ENCODE data around the genes BCL7A, MLXIP, ZCCHC8 and ABCB9.

DNA sequence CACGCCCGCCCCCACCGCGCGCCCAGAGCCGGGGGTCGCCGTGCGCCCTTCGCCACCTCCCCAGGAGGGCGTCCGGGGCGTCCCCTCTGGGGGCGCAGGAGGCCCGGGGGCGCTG is 148 bp upstream of the BCL7A start:
- PRO-cap, 2 experiments: no peak in any of the 2 experiments

DNA sequence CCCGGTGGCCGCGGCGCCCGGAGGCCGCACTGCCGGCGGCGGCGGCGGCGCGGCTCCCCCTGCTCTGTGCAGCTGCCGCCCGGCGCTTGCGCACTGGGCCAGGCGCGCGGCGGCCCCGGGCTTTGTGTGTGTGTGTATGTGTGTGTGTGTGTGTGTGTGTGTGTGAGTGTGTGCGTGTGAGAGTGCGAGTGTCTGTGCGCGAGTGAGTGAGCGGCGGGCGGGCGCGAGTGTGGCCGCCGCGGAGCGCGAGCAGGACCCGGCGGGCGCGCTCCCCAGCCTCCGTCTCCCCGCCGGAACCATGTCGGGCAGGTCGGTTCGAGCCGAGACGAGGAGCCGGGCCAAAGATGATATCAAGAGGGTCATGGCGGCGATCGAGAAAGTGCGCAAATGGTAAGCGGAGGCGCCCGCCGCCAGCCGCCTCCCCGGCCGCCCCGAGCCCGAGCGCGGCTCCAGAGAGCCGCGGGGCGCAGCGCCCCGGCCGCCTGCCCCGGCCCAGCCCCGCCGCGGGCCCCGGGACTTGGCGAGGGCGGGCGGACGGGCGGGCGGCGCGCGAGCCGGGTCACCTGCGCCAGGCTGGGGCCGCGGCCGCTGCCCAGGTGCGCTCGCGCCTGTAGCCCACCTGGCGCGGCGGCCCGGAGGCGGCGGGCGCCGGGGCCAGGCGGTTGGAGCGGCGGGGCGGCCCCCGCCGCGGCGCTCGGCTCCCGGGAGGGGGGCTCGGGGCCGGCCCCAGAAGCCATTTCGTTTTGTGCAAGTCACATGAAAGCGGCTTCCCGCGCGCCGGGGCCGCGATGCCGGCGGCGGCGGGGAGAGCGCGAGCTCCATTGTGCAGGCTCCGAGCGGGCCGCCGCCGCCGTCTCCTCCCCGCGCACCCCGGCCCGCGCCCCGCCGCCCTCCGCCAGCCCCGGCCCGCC is at the start of gene BCL7A:
Gene BCL7A, plus strand, starts transcription at position 91 of the 911 bp plus-strand sequence.
- PRO-cap, 2 experiments: no peak in any of the 2 experiments

DNA sequence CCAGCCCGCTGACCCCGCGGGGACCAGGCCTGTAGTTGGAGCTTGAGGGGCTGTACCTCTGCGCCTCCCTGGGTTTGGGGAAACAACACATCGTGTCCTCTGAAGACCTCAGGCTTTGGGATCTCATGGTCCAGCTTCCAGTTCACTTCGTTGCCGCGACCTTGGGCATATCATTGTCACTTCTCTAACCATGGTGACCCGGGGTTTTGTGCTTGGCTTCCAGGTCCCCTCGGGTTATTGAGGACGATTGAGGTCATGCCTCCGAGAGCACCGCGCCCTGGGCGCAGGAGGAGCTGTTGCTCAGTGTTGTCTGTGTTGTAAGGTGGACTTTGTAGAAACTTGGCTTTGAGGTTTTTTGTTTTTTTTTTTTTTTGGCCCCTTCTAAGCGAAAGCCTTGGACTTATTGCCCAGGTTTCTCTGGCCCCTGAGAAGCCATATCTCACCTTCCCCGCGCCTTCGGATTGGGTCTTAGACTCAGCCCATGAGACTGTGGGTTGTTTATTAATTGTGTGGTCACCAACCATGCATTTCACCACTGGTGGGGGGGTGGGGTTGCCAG is 2.5 kb downstream of the BCL7A start:
- PRO-cap, 2 experiments: no peak in any of the 2 experiments

GRCh38 chr12:122073910-122074687 is 4.5 kb upstream of the MLXIP start:
- PRO-cap, 2 experiments: no peak in any of the 2 experiments

GRCh38 chr12:122078649-122079528 is at the start of gene MLXIP:
Gene MLXIP, plus strand, starts transcription at chr12:122078756.
- PRO-cap, 2 experiments: peak in 2 of 2 experiments; most common plus-strand start chr12:122078756 (in 2)

DNA sequence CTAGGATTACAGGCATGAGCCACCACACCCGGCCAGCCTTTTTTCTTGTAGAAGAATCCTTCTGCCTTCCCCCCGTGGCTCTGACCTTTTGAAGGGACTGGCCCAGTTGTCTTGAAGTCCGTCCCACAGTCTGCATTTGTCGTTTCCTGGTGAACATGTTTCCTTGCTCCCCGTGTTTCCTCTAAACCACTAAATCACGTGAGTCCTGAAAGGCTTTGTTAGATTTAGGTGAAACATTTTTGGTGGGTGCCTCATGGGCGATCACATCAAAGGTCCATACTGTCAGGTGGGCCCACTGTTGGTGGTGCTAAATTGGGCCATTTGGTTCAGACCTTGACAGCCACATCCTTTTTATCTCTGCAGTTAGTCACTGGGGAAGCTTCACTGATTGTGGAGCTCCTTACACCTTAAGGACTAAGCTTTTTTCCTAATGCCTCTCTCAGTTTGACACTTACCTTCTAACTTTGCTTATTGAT is 26.3 kb downstream of the MLXIP start:
- PRO-cap, 2 experiments: no peak in any of the 2 experiments

DNA sequence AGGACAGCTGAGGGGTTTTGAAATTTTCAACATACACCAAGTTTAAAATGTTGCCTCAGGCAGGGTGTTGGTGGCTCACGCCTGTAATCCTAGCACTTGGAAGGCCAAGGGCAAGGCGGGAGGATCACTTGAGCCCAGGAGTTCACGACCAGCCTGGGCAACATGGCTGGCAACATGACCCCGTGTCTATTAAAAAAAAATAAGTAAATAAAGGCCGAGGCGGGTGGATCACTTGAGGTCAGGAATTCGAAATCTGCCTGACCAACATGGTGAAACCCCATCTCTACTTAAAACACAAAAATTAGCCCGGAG is 1.1 kb downstream of the DIABLO start:
- PRO-cap, 2 experiments: peak in 1 of 2 experiments; most common plus-strand start position 95 of the sequence (in 1)

DNA sequence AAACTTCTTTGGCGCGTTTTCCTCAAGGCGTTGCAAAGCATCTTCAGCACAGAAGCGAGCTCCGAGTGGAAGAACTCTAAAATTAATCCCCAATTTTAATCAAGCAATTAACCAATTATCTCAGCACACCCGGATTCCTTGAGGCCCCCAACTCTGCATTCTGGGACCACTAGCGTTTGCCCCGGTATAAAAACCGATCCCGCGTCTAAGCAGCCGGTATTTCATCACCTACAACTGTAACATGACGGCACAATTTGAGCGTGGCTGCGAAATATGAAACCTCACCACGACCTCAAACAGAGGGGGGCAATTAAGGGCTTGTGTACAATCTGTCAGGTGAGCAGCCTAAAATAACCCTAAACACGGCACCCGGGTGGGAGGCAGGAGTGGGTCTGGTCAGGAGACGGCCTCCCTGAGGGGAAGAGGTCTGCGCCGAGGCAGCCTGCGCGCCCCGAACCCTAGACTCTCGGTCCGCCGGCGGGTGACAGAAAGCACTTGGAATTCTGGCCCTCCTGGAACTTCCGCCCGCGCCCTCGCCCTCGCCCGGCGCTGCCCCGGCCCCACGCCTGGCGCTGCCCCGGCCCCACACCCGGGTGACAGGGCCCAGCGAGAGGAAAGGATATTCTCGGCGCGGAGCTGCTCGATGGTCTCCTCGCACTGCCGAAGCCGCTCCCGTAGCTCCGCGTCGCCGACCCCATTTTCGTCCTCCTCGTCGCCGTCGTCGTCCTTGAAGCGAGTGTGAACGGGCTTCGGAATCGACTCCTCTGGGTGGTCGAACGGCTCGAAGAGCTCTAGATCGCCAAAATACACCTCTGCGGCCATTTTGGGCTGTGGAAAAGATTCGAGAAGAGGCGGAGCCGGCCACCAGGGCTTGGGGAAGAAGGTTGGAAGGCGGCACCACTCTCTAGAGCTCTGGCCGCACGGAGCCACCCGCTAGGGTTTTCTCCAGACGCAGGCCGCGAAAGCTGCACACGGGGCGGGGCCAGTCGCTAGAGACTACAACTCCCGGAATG is at the start of gene ZCCHC8:
Gene ZCCHC8, minus strand, starts transcription at position 914 of the 1,013 bp plus-strand sequence.
- PRO-cap, 2 experiments: peak in 2 of 2 experiments; most common plus-strand start position 718 of the sequence (in 1); most common minus-strand start position 914 of the sequence (in 2)

GRCh38 chr12:122511946-122512308 is 11.2 kb upstream of the ZCCHC8 start:
- PRO-cap, 2 experiments: no peak in any of the 2 experiments

DNA sequence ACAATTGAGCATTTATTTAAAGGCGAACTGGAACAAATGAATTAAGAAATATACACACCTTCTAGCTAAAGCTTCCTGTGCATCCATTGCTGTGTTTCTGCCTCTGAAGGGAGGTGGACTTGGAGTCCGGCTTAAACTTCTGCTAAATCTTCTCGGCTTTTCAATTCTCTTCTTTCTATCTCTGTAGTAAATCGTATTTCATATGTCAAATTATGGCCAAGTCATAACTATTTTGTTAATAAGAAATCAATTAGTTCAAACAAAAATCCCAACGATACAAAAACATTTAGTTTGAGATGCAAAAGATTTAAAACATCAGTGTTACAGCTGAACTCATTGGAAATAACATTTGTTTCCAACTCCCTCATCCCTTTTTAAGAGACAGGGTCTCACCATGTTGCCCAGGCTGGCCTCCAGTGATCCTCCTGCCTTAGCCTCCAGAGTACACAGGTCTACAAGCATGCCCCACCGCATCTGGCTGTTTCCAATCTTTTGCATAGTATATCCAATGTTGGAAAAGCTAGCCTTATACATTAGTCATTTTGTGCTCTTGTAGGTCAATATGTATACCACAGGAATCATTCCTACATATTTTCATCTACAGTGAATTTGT is 11.6 kb downstream of the RSRC2 start:
- PRO-cap, 2 experiments: peak in 2 of 2 experiments; most common minus-strand start position 480 of the sequence (in 2)

DNA sequence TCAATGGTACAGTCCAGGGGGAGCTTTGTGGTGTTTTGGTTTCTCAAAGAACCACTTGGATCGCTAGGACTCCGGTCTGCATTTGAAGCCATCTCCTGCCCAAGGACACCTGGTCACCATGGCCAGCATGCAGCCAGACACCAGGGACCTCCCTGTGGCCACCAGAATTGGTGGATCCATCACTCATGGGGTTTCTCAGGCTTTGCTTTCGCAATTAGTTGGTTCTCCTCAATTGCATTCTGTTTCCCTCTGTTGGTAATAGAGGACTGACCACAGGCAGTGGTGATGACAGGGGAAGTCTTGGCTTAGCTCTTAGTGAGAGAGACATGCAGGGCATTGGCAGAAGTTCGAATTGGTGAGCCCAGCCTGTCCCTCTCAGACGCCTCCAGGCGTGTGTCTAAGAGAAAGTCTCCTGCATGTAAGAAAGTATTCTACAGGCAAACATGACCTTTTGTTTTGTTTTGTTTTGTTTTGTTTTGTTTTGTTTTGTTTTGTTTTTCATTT is 21.4 kb downstream of the HCAR2 start:
- PRO-cap, 2 experiments: peak in 2 of 2 experiments; most common plus-strand start position 342 of the sequence (in 2); most common minus-strand start position 199 of the sequence (in 1)

DNA sequence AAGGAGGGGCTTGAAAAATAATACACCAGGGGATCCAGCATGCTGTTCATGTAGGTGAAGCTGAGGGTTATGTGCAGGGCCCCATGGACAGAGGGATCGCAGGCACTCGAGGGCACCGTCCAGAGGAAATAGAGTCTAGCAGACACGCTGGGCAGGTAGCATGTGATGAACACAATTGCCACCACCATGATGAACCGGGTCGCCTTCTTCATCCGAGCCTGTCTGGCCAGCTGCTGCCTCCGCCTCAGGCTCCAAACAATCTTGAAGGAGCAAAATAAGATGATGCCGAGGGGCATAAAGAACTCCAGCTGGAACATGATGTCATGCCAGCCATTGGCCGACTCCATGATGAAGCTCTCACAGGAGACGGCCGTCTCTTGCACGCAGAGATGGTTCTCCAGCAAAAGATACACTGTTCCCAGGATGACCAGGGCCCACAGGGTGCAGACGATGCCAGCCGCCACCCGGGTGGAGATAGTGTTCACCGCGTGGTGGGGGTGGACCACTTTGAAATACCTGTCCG is 1.1 kb downstream of the HCAR1 start:
- PRO-cap, 2 experiments: no peak in any of the 2 experiments

- PRO-cap, 2 experiments: peak in 1 of 2 experiments; most common plus-strand start chr12:122773913 (in 1)
Observed at GRCh38 chr12:122773539-122773975, 815 bp upstream of the CCDC62 start.

- PRO-cap, 2 experiments: no peak in any of the 2 experiments
Observed at GRCh38 chr12:122841119-122841503, 5.9 kb downstream of the HIP1R start.

- PRO-cap, 2 experiments: no peak in any of the 2 experiments
Observed at GRCh38 chr12:122867425-122868570, 28.1 kb downstream of the VPS37B start.

DNA sequence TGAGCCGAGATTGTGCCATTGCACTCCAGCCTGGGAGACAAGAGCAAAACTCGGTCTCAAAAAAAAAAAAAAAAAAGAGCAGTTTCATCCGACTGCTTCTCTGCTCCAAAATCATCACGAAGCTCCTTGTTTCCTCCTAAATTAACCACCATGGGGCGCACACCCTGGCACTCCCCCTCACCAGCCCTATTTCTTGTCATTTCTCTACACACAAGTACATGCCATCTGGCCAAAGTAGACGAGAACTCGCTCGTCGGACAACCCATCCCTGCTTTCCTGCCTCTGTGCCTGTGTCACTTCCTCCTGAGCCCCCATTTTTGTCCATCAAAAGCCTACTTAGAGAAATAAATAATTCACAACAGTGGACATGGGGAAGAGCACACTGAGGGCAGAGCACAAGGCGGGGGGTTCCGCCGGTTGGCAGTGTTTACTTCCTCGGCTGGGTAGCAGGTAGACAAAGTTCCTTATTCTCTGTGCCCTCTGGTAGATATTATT is 6.2 kb downstream of the VPS37B start:
- PRO-cap, 2 experiments: no peak in any of the 2 experiments

- PRO-cap, 2 experiments: no peak in any of the 2 experiments
Observed at GRCh38 chr12:122894328-122895014, 1.5 kb downstream of the VPS37B start.

DNA sequence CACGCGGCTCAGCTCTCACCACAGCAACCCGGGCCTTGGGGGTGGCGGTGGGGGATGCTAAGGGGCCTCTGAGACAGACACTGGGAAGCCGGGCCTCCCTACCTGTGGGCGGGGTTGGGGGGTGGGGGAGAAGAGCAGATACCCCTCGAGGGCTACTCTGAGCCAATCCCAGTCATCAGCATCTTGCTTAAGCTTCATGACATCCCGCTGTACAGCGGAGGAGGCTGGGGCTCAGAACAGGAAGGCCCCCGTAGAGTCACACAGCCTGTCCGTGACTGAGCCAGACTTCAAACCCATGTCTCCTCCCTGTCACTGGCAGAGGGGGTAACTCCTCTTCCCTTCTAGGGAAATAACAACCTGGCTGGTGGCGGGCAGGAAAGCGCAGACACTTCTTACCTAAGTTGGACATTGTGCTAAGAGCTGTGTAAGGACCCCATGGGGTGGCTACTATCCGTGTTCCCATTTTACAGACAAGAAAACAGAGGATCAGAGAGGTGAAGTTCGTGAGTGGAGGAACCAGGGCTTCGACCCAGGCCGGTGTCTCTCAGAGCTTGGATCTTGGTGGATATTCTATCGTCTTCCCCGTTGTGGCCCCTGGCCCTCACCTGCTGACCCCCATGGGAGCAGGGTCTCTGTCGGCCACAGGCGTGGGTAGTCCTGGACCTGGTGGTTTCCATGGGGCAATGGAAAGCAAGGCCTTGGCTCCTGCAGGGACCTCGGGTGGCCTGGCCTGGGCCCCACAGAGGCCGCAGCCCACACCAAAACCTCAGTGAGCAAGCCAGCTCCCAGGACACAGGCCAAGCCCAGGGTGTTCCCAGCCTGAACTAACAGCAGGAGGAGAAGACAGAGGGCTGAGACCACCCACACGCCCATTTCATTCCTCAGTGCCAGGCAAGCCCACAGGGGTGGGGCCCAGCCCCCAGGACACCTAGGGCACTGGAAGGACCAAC is 17.1 kb downstream of the ABCB9 start:
- PRO-cap, 2 experiments: no peak in any of the 2 experiments

DNA sequence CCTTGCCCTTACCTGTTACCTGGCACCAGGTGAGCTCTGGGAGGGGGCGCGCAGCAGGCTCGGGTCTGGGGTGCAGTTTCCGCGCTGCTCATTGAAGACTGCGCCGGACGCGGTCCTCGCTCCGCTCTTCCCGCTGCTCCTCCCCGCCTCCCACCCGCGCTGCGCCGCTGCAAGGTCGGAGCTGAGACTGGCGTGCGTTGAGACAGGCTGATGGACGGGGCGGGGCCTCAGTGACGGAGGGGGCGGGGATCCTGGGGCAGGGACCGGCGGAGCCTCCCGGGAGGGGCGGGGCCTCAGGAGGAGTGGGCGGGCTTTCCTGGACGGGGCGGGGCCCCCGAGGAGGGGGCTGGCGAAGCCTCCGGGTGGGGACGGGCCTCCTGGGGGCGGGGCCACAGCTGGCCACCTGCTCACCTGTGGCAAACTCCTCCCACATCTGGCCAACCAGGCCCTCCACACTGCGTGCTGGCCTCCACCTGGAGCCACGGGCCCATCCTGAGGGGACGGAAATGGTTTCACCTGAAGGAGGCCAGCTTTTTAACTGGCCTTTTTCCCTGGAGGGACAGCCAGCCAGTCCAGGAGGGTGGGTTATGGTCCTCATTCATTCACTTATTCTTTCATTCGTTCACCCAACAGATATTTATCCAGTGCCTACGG is at the start of gene ABCB9:
Gene ABCB9, minus strand, starts transcription at position 189 of the 654 bp plus-strand sequence.
- PRO-cap, 2 experiments: peak in 1 of 2 experiments; most common minus-strand start position 171 of the sequence (in 1)

GRCh38 chr12:122979838-122980121 is 701 bp upstream of the ARL6IP4 start:
- PRO-cap, 2 experiments: no peak in any of the 2 experiments